ENCODE results near the gene LAMP1.

DNA sequence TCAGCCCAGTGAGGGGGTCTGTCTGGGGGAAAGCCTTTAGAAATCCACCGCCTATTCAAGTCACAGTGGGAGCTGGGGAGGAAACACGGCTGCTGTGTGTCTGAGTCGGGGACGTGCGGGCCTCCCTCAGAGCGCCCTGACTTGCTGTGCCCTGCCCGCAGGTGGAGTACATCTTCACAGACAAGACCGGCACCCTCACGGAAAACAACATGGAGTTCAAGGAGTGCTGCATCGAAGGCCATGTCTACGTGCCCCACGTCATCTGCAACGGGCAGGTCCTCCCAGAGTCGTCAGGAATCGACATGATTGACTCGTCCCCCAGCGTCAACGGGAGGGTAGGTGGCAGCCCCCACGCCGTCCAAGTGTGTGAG lies 137.8 kb upstream of the MCF2L start:
- PRO-cap = no peak
- CAGE, long polyA plus RNA = no peak

DNA sequence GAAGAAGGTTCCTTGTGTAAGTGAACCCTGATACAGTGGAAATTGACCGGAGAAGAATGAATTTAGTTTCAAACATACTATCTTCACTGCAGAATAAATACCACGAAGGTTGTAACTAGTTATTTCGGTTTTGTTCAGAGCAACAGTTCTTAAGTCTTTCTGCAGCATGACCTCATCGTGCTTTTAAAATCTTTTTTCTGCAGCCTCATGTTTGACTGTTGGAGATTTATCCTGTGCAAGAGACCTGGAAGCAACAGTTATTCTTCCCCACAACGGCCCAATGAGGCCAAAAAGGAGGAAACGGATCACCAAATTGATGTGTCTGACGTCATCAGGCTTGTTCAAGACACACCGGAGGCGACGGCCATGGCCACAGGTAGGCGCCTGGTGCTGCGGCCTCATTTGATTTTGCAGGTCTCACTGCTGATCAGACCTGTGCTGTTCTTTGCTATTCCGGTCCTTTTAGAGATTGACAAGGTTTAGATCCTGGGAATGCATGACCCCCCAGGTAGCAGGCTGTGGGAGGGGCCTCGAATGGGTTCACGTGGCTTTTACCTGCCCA lies 66.9 kb upstream of the MCF2L start:
- PRO-cap = no peak
- CAGE, long polyA plus RNA = no peak

- PRO-cap = no peak
- CAGE, long polyA plus RNA = no peak
Measured at GRCh38 chr13:112905861-112906578, 63.0 kb upstream of the MCF2L start.

DNA sequence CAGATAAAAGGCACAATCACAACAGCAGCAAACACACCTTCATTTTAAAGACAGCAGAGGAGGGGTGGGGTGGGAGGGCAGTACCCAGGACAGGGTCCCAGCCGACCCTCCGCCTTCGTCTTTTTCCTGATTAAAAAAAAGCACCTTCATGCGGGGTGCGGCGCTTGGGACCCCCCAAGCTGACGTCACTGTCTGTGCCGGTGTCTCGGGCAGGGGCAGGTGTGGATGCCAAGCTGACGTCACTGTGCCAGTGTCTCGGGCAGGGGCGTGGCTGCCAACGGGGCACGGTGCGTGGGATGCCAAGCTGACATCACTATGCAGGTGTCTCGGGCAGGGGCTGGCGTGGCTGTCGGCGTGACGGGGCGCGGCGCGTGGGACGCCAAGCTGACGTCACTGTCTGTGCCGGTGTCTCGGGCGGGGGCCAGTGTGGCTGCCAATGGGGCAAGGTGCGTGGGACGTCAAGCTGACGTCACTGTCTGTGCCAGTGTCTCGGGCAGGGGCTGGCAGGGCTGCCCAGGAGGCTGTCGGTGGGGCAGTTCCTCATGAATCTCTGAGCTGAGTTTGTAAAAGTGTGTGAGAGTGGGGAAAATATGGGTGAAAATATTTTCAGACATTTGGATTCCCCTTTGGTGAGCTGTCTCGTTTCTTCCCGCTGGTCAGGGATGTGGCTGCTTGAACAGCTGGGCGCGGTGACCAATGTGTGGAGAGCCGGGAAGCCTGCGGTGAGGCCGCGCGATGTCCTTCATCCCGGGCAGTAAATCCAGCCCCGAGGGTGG lies 25.1 kb downstream of the MCF2L start:
- PRO-cap = no peak
- CAGE, long polyA plus RNA = no peak

GRCh38 chr13:113000990-113002162 lies 32.4 kb downstream of the MCF2L start:
- PRO-cap = no peak
- CAGE, long polyA plus RNA = no peak

DNA sequence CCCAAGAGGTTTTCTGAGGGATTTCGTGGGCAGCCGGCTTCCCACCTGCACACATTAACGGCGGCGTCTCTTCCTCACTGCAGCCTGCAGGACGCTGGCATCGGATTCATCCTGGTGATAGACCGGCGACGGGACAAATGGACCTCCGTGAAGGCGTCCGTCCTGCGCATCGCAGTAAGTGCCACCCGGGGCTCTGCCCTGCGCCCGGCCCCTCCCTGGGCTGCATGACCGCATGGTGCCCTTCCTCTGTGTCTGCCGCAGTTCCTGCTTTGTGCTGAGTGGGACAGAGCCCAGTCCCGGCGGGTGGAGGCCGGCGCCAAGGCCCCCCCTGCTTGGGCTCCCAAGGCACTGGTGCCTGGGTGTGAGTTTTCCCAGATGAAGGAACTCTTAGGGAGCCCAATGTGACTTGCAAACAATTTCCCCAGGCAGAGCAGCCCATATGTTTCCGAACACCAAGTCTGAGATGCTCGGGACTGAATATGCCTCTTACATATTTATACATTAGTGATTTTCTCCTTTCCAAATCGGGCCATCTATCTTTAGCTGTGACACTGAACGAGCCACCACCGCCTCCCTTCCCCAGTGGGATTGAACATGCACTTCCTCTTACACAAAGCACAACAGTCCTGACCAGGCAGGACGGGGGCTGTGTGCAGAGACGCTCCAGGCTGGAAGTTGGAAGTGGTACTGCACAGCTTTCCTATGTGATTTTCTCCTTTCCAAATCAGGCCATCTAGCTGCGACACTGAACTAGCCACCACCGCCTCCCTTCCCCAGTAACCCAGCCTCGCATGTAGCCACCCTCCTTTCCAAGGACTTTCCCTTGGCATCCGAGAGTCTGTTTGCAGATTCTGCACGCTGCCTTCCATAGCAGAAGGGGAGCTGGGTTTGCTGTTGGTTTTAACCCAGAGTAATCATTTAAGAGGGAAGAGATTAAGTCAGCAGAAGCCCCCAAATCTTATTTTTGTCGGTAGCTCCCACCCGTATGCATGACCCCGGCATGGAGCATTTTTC lies 60.1 kb upstream of the F7 start:
- PRO-cap = no peak
- CAGE, long polyA plus RNA = no peak

DNA sequence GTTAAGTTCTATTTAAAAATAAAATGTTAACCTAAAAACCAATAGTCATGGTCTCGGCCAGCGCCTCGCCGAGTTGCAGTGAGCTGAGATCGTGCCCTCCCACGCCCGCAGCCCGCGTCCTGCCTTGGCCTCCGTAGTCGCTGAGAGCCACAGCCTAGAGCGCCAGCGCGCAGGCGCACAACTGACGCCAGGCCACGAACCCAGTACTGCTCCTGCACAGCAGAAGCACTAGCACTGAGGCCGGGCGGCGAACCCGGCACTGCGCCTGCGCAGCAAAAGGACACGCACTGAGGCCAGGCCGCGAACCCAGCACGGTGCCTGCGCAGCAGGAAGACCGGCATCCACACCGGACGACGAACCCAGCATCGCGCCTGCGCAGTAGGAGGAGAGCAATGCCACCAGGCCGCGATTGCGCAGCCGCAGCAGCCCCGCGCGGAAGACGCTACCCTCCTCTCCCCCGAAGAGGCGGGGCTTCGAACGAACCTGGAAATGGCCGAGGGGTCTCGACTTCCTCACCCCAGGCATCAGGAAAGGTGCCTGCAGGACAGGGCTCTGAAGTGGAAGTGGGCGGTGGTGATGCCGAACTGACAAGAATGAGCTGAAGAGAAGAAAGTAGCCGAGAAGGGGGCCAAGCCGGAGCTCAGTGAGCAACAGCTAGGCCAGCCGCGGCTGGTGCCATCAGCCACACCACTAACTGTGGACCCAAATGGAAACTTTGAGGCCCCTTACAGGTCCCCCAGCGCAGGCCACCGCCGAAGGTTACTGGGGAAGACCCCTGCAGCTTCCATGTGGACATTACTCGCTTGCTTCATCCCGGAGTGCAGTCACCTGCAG lies 7.5 kb downstream of the F10 start:
- PRO-cap = no peak
- CAGE, long polyA plus RNA = no peak

- PRO-cap = no peak
- CAGE, long polyA plus RNA = no peak
Measured at GRCh38 chr13:113219716-113220806, 10.6 kb downstream of the CUL4A start.

DNA sequence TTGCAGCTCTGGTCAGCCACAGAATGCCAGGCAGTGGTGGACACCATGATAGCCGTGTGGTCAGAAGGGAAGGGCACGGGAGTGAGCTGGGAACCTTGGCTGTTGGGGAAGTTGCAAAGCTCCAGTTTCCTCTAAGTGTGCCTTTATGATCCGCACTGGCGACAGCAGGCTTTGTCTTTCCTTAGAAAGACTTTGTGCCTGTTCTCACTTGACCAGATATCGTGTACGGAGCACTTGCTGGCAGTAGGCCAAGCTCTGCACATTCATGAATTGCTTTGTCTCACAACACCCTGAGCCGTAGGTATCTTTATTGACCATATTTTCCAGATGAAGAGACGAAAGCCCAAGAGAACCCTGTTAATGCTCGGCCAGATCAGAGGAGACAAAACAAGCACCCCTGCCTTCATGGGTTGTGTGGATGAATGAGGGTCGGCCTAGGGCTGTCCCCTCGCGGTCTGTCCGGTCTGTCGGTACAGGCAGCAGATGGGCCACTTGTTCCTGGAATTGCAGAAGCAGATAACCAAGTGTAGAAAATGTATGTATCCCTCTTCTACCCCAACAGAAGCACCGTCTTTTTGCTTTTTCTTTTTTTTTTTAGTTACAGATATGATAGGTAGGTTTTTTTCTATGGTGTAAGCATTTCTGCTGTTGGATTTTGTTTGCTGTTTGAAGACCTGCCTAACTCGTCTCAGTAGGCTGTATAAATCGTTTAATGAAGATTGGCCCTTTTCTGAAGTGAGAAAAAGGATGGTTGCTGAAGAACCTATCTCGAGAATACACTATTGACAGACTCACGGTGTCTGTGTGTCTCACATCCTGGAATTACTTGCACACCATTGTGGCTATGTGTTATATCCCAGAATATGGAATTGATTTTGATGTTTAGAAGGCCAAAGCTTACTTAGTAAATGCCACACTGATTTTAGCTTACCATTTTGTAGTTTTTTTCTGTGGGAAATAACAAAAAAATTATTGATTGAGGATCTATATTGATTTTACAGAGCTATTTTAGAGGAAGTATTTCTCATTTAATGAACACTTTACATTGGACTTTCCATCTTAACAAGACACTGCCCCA lies 15.4 kb downstream of the CUL4A start:
- PRO-cap = no peak
- CAGE, long polyA plus RNA = no peak

DNA sequence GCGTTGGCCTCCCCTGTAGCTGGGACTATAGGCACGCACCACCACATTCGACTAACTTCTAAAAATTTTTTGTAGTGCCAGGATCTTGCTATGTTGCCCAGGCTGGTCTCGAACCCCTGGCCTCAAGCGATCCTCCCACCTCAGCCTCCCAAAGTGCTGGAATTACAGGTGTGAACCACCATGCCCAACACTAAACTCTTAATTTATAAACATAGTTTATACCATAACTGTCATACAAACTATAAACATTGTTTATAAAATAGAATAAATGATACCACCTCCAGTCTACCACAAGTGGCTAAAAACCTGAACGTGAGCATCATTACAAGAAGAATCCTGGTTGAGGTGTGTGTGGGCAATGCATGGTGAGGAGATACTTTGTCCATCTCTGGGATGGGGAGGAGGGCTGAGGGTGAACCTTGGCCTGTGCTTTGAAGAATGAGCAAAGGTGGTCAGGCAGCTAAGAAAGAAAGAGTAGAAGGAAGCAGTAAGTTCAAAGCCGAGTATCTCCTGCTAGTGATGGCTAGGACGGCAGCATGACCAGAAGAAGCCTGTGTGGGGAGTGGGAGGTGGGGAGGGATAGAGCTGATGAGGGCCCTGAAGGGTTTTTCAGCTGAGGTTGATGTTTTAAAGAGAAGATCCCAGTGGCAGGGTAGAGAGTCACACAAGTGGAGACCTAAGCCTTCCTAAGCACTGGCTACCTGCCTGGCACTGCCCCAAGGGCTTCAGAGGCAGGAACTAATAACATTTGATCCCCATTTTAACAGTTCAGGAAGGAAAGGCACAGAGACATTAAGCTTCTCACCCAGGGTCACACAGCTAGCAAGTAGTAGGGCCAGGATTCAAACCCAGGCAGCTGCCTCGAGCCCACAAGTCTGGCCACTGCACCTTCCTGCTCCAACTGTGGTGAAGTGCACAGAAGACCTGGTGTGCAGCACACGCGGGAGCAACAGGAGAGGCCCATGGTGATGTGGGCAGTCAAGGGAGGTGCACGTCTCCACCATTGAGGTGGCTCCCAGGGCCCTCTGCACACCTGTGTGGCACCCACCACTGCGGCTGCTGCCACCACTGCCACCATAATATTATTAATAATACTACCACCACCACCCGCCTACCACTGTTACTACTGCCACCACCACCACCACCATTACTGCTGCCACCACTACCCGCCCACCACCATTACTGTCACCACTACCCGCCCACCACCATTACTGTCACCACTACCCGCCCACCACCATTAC lies 21.9 kb downstream of the CUL4A start:
- PRO-cap = no peak
- CAGE, long polyA plus RNA = no peak

GRCh38 chr13:113296716-113297332 lies at the start of gene LAMP1:
Gene LAMP1, plus strand, starts transcription at chr13:113297239.
- PRO-cap = bidirectional peak, plus-strand start at chr13:113297265, minus-strand start at chr13:113297039
- CAGE, long polyA plus RNA = no peak

DNA sequence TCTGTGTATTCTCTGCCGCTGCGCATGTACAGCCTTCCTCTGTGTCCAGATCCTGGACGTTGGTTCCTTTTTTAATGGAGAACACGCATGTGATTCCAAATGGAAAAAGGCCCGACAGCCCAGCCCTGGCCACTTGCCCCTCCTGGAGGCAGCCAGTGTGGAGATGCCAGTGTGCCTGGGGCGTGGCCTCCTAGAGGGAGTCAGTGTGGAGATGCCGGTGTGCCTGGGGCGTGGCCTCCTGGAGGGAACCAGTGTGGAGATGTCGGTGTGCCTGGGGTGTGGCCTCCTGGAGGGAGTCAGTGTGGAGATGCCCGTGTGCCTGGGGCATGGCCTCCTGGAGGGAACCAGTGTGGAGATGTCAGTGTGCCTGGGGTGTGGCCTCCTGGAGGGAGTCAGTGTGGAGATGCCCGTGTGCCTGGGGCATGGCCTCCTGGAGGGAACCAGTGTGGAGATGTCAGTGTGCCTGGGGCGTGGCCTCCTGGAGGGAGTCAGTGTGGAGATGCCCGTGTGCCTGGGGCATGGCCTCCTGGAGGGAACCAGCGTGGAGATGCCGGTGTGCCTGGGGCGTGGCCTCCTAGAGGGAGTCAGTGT lies 16.4 kb downstream of the LAMP1 start:
- PRO-cap = no peak
- CAGE, long polyA plus RNA = no peak

GRCh38 chr13:113321313-113322585 lies 24.7 kb downstream of the LAMP1 start:
- PRO-cap = no peak
- CAGE, long polyA plus RNA = no peak

DNA sequence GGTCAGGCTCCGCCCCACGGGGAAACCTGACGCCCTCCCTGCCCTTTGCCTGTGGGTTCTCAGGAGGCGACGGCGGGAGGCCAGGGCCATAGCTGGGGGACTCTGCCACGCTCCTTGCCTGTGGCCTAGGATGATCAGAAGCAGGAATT lies 41.3 kb upstream of the GRTP1 start:
- PRO-cap = no peak
- CAGE, long polyA plus RNA = no peak

- PRO-cap = no peak
- CAGE, long polyA plus RNA = no peak
Measured at GRCh38 chr13:113437368-113438106, 15.8 kb downstream of the ADPRHL1 start.

DNA sequence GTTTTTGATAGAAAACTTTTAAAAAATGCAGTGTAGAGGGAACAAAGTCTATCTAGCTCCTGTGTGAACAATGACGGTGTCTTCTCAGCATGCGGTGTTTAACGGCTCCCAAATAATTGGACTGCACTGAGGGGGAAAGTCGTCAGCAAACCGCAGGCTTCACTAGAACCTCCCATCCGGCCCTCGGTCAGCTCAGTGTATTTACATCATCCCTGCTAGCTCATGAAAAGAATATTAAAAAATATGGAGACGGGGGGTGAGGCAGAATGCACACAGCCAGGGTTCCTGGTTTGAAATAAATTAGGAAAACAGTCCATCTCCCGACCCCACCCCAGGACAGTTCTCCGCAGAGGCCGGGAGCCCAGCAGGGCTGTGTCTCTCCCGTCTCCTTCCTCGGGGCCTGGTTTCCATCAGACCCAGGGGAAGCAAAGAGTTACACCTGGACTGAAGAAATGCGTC lies 757 bp upstream of the ADPRHL1 start:
- PRO-cap = no peak
- CAGE, long polyA plus RNA = no peak

DNA sequence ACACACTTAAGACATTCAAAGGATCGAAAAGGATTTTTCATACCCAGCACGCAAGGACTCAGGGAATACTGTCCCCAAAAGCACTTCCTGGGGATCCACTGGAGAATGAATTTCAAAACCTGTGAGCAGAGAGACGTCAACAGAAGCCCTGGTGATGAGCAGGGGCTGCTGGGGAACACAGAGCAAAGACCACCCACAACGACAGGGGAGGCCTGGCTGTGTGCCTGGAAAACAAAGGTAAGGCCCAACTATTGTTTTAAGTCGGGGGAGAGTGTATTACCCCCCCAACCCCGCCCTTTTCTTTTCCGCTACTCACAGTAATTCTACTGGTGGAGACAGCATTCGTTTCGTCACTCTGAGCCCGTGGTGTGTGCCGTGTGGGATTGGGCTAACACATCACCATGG lies 18.5 kb upstream of the ADPRHL1 start:
- PRO-cap = no peak
- CAGE, long polyA plus RNA = no peak

- PRO-cap = no peak
- CAGE, long polyA plus RNA = no peak
Measured at GRCh38 chr13:113500590-113501278, 9.9 kb downstream of the TMCO3 start.

DNA sequence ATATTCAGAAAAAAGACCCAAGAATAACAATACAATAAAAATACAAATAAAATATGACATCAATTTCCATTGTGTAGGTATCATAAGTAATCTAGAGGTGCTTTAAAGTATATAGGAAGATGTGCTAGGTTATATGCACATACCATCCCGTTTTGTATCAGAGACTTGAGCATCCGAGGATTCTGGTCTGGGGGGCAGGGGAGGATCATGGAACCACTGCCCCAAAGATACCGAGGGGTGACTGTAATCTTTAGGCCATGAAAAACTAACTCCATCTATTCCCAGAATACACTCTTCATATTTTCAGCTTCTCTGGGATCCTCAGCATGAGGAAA lies 10.4 kb downstream of the TMCO3 start:
- PRO-cap = no peak
- CAGE, long polyA plus RNA = no peak

- PRO-cap = no peak
- CAGE, long polyA plus RNA = no peak
Measured at GRCh38 chr13:113616150-113616962, 31.8 kb downstream of the TFDP1 start.

Measured in B cell (primary cell).